ENCODE data around the gene SPATA13.

GRCh38 chr13:22745154-22745437, 435.7 kb upstream of the SGCG start:
- RRBS, 2 experiments: 38 to 71% methylated on average over 3 to 6 of the region's 10 CpGs

DNA sequence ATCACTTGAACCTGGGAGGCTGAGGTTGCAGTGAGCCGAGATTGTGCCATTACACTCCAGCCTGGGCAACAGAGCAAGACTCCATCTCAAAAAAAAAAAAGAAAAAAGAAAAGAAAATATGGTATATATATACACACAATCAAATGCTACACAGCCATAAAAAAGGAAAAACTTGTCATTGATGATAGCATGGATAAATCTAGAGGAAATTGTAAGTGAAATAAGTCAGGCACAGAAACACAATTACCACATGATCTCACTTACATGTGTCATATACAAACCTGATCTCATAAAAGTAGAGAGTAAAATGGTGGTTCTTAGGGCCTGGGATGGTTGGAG, 396.0 kb upstream of the SGCG start:
- RRBS, 2 experiments: no CpG with 5 or more reads among the region's 1 CpG

GRCh38 chr13:22837929-22838335, 342.8 kb upstream of the SGCG start:
- RRBS, 2 experiments: 4 to 12% methylated on average over 2 of the region's 29 CpGs

DNA sequence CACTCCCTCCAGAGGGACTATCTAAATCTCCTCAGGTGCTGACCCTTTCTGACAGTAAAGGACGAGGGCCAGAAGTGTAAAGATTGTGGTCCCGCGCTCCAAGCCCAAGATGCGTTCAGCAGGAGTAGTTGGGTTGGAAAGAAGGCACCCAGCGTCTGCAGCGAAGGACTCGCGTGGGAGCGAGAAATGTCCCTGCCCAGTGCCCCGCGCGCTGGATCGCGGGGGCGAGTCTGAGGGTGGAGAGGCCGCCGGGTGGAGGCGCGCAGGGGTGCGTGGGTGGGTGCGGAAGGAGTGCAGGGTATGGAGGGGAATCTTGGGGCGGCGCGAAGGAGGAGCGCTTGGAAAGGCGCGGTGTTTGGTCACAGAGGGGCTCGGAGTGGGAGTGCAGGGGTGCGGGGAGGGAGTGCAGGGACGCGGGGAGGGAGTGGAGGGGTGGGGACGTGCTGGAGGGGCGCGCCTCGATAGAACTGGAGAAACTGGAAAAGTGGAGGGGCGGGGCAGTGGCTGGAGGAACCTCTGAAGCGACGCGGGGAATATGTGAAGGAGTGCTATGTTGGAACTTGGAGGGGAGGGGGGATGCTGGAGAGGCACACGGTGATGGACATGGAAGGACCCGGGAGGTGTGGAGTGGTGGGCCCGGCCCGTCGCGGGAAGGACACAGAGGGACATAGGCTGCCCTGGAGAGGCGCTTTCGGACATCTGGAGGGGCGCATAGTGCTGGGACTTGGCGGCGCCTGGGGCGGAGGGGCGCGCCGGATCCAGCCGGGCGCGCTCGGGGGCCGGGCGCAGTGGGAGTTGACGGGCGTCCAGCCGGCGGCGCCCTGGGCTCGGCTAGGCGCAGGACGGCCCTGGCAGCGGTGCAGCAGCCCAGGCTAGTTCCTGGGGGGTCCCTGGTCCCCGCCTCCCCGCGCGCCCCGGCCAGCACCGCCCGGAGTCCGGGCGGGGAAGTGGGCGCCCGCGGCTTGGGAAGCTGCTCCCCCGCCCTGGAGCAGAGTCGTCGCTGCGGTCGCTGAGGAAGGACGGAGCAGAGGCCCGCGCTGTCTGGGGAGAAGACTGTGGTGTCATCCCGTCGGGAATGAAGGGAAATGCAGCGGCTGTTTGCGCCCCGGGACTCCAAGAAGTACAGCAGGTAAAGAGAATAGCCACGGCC, 20.9 kb upstream of the SGCG start:
- RRBS, 2 experiments: 26 to 86% methylated on average over 6 to 17 of the region's 95 CpGs

GRCh38 chr13:23160668-23161429, 19.9 kb upstream of the SGCG start:
- RRBS, 2 experiments: no CpG with 5 or more reads among the region's 17 CpGs

- RRBS, 2 experiments: no CpG with 5 or more reads among the region's 10 CpGs
Measured at GRCh38 chr13:23321381-23322438, 111.8 kb downstream of the SACS start.

DNA sequence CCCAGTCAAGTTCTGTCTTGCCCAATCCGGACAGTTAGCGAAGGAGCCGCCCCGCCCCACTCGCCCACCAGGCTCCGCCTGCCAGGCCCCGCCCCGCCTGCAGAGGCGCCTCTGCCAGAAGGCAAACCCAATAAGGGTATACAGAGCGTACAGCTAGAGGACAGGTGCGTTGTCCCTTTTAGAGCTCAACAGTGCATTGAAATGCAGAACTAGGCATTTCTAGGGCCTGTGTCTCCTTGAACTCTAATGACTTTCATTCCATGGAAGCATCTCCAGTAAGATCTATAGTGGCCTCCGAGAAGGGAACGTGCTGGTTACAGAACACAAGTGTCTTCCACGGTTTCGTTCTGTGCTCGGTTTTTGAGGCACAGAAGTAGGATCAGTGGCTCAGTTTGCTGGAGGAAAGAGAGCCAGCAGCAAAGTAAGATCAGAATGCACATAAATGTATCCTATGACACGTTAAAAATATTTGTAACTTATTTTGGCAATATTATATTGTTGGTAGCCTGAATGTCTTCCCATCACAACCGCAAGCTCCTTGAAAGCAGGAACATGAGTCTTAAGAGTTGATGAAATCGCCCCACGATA, 57.7 kb downstream of the SACS start:
- RRBS, 2 experiments: 0% methylated on average over 1 of the region's 20 CpGs

- RRBS, 2 experiments: no CpG with 5 or more reads among the region's 5 CpGs
Measured at GRCh38 chr13:23392845-23393304, 40.6 kb downstream of the SACS start.

GRCh38 chr13:23608681-23609199, 38.5 kb downstream of the TNFRSF19 start:
- RRBS, 2 experiments: no CpG with 5 or more reads among the region's 10 CpGs

- RRBS, 2 experiments: no CpG with 5 or more reads among the region's 17 CpGs
Measured at GRCh38 chr13:23701430-23702197, 131.4 kb downstream of the TNFRSF19 start.

DNA sequence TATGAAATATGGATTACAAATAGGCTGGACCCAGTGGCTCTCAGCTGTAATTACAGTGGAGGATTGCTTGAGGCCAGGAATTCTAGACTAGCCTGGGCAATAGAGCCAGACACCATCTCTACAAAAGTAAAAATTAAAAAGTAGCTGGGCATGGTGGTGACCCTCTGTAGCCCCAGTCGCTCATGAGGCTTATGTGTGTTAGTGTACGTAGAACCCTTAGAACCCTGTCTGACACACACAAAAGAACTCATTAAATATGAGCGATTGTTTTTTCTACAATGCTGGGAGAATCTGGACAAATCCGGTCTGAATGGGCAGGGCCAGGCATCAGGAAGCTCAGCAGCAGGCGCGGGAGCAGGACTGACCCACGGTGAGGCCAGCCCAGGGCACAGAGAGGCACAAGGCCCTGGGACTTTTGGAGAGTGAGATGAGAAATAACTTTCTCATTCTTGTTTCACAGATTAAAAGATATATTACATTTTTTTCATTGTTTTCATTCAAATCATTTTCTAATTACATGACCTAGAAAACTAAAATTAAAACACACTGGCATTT, 132.9 kb downstream of the TNFRSF19 start:
- RRBS, 2 experiments: no CpG with 5 or more reads among the region's 7 CpGs

DNA sequence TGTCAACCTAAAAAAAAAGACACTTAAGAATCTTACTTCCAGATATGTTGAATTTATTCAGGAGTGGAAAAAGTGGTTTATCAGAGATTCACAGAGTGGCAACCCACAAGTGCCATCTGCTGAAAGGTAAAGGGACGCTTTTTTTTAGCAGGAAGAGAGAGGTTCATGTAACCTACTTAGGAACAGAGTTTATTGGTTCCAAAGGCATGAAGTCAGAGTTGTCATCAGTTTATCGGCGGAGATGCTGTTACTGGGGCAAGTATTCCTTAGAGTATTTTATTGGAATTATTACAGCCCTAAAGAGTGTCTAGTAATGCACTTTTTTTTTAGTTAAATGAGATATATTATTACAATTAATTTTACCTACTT, 77.9 kb upstream of the MIPEP start:
- RRBS, 2 experiments: no CpG with 5 or more reads among the region's 3 CpGs

DNA sequence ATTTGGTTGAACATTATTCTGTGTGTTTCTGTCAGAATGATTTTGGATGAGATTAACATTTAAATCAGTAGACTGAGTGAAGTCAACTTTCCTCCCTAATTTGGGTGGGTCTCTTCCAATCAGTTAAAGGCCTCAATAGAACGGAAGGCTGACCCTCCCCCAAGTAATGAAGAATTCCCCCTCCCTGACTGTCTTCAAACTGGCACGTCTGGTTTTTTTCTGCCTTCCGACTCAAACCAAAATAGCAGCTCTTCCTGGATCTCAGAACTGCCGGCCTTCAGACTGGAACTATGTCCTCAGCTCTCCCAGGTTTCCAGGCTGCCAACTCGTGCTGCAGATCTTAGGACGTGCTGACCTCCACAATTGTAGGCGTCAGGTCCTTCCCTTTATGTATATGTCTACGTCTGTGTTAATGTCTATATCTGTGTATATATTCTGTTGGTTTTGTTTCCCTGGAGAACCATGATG, 89.9 kb upstream of the SPATA13 start:
- RRBS, 2 experiments: no CpG with 5 or more reads among the region's 8 CpGs

GRCh38 chr13:24074860-24075350, 85.6 kb upstream of the SPATA13 start:
- RRBS, 2 experiments: no CpG with 5 or more reads among the region's 2 CpGs

DNA sequence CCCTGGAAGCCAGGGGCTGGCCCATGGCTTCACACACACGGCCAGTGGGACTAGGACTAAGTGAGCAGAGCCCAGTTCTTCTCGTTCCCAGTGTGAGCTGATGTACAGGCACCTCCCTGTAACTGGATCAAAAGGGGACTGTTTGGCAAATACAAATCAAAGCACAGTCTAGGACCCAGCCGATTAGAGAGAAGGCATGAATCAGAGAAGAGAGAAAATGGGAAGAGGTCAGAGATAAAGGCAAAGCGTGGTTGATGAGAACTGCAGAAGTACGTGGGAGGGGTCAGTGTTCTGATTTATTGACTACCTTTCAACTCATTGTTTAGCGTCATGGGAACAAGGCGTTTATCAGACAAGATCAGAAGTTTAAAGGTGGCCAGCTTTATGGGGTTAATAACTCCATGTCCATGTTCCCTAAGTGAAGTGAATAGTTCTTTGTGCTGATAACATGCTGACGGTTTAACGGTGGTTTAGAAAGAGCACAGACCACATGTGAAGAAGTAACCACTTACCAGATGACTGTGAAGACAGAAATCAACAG, 30.2 kb upstream of the SPATA13 start:
- RRBS, 2 experiments: no CpG with 5 or more reads among the region's 9 CpGs

DNA sequence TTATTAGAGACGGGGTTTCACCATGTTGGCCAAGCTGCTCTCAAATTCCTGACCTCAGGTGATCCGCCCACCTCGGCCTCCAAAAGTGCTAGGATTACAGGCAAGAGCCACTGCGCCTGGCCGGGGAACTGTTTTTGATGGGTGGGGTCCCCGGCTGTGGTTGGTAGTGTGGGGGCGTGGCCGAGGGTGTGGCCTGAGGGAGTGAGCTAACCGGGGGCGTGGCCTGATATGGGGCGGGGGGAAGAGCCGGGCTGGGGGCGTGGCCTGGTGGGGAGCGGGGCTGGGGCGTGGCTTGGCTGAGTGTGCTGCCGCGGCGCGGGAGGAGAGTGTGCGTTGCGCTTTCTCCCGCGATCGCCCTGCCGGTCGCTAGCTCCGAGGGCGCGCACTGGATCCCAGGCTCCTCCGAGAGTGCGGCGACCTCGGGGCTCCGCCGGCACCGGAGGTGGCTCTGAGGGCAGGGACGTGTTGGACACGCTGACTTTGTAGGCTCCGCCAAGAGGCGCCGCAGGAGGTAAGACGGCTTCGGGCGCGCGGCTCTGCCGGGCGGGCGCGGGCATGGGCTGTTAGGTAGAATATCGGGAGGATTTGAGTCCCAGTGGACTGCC, at the start of gene SPATA13:
SPATA13 (plus strand) TSS at position 299 of the 605 bp plus-strand sequence.
- RRBS, 2 experiments: under 1 to 2% methylated on average over 25 to 34 of the region's 51 CpGs

GRCh38 chr13:24195446-24196080, 35.0 kb downstream of the SPATA13 start:
- RRBS, 2 experiments: no CpG with 5 or more reads among the region's 1 CpG

GRCh38 chr13:24271566-24272548, 37.5 kb upstream of the C1QTNF9 start:
- RRBS, 2 experiments: no CpG with 5 or more reads among the region's 25 CpGs

DNA sequence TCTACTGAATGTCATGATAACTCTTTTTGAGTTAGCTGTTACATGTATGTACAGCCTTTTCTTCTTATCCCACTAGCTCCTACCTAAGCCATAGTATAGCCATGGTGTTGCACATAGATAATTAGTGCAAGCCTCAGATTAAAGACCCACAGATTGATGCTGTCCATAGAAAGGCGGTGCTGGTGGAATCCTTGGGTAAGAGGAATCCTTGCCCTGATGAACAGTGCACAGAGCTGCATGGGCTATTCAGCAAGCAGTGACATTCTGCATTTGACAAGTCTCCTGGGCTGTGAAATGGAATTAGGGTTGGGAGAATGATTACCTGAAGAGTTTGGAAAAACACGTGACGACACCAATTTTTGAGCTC, 21.0 kb upstream of the C1QTNF9 start:
- RRBS, 2 experiments: no CpG with 5 or more reads among the region's 3 CpGs

DNA sequence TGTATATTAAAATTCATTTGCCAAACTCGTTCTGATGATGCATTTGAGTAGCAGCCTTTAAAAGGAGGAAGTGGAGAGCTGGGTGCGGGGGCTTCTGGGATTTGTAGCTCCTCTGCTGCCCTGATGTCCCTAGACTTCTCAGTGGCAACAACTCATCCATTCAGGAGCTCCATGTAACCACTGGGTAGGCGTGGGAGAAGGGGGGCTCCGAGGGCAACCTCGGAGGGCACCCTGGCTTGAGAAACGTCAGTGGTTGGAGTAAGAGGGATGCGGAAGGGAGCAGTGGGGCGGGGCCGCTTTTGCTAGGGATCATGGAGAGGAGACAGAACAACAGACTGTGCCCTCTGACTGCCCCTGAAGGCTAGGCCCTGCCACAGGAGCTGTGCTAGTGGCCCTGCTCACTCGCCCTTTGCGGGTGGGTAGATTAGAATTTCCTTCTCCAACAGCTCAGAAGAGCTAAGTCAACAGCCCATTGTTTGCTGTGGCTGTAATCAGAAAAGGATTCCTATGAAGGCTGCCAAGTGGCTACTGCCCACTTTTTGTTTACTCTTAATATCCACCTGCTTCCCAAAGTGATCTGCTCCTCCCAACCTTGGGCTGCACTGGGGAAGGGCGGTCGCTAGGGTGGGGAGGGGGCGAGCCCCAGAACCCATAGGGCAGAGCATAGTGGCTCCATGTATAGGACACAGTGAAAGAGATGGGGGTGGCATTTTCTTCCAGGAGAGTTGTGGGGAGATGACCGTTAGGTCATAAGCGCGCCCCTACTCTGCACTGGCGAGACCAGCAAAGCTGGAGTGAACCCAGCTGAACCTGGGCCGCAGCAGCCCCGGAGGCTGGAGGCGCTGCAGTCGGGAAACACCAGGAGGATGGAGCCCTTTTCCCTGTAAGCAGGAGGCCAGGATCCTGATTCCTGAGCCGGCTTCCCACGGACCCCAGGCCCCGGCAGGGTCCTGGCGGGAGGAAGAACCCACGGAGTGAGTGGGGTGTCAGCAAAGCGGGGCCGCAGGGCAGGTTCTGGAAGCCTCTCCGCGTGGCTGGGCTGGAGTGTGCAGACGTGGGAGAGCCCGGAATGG, 2.0 kb upstream of the C1QTNF9 start:
- RRBS, 2 experiments: 52 to 77% methylated on average over 4 of the region's 33 CpGs

All from LNCaP clone FGC (cell line).